ENCODE data around the gene MAS1.

DNA sequence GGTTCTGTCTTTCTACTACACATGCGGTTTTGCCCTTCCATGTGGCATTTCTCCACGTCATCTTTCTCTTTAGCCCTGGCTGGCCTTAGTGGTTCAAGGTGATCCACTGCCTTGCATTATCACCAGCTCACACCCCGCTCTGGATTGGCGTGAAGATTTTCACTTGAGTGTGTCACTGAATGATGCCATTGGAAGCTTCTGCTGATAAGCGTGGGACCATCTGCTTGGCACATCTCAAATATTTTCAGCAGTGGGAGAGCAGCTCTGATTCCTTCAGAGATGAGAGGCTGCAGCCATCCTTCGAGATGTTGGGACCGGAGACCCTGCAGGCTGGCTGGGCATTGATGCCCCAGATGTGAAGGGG lies at the start of gene MAS1:
MAS1 (plus strand) TSS at position 267 of the 364 bp plus-strand sequence.
- PRO-cap, result no peak

DNA sequence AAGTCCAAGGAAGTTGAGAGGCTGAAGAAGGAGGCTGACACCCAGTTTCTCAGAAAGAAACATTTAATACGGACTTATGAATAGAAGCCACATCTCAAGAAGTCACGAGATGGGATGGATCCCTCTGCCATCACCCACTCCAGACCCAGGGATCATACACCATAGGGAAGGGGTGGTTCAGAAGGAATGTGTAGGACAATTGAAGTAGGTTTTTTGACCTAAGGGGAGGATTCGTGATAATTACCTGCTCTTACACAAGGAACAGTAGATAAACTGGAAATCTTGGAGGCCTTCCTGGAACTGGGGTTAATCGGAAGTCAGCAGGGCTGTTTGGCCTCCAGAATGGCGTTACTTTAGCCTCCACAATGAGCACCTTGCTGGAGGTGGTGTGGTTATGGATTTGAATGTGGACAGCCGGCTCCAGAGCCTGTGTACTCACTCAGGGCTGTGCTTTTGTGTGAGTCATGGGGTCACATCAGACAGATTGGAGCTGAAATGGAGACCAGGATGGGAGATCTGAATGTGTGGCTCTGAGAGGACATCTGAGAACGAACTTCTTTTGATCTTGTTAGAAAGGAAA lies 30.2 kb downstream of the IGF2R start:
- PRO-cap, result no peak

DNA sequence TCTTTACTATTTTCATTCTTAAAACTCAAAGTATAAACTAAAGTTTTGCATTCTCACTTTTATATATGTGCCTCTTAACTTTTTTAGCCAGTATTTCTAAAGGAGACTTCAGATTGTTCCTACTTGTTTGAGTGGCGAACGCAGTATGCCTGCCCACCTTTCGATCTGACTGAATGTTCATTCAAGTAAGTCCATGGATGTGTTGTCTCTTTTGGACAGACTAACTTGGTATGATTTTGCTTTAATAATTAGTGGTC lies 57.0 kb upstream of the SLC22A1 start:
- PRO-cap, result no peak

GRCh38 chr6:160067434-160068063 lies 54.1 kb upstream of the SLC22A1 start:
- PRO-cap, result no peak

DNA sequence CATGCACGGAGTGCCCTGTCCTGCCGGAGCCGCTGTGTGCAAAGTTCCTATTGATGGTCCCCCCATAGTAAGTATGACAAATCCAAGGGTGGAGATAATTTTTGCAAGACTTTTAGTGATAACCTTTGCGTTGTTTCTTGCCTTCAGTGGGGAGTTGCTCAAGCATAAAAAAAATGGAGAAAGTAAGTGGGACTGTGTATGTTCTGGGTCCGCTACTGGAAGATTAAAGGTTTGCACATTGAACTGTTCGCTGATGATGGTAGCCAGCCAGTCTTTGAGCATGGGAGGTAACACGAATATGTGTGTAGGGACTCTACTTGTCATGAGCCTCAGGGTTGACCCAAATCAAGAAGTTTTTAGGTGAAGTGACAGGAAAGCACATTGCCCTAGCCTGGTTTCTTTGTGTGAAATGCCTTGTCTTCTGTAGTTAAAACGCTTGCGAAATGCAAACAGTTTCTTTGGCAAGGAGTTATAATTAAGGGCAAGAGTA lies 47.7 kb upstream of the SLC22A1 start:
- PRO-cap, result no peak

- PRO-cap, result no peak
These were observed 39.3 kb downstream of the SLC22A1 start for GRCh38 chr6:160160888-160161327.

DNA sequence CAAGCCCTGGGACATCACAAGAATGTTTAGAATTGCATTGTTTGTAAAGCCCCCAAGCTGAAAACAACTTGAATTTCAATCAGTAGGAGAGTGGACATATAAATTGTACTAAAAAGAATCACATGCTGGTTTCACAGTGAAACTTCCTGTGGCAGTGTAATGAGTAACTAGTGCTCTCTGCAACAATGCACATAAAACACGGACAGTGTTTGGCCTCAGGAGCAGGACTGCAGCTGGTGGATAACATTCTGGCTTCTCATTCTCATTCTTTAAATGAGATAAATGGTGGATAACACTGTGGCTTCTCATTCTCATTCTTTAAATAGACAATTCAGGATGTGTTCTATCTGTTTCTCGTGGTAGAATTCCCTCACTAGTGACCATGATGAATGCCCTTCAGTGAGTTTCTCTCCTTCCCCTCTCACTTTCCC lies 60.0 kb downstream of the SLC22A2 start:
- PRO-cap, result no peak

DNA sequence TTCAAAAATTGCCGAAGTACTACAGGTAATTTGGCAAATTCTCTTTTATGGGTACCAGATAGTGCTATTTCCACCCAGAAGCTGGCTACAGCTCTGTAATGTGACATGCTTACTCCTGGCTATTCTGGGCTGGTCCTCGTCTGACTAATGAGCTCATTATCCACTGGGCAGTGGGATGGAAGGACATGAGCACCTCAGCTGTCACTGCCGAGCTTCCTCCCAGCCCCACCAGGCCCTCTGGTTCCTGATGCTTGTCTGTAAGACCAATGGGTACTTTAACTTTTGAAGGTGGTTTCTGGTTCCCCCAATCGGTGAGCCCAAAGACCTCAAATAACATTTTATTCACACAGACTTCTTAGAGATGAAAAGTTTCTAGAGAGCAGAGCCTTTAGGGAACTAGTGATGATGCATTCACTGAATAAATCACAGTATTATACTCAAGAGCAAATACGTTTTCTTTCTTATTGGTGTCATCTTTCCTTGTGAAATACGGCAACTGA lies 80.7 kb downstream of the SLC22A3 start:
- PRO-cap, result no peak

DNA sequence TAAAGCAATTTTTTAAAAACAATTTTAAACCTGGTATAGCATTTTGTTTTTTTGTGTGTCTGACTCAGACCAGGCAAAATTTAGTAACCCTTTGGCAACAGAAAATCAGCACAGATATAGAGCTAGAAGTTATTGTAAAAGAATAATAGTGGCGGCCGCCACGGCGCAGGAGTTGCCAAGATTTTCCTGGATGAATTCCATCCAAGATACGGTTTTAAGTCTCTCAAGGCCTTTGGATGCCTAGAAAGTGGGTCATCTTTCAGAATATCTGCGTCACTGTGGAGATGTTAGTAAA lies 82.9 kb downstream of the SLC22A3 start:
- PRO-cap, result no peak

DNA sequence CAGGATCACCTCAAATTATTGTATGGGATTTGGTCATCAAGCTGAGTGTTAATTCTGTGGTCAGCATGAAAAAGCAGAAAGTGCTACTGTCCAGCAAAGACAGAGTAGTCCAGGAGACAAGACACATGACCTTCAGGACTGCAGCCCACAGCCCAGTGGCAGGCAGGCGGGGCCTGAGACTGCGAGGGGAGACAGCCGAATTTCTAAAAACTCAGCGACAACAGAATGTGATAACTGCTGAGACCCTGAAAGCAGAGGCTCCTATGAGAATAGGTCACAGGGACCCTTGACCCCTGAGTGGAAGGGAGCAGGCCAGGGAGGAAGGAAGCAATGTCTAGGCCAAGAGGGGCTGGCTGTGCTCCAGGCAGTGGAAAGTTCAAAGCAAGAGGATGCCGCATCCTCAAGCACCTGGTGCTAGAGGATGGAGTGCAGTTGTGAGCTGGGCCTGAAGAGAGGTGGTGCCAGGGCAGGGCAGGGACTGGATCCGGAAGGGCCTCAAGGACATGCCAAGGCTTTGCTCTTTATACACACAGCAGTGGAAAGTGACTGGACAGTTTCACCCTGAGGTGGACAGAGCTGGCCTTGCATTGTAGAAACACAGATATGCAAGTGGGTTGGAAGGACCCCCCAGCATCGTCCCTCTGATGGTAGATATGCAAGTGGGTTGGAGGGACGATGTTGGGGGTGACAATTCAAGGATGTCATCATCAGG lies 96.9 kb downstream of the SLC22A3 start:
- PRO-cap, result no peak

DNA sequence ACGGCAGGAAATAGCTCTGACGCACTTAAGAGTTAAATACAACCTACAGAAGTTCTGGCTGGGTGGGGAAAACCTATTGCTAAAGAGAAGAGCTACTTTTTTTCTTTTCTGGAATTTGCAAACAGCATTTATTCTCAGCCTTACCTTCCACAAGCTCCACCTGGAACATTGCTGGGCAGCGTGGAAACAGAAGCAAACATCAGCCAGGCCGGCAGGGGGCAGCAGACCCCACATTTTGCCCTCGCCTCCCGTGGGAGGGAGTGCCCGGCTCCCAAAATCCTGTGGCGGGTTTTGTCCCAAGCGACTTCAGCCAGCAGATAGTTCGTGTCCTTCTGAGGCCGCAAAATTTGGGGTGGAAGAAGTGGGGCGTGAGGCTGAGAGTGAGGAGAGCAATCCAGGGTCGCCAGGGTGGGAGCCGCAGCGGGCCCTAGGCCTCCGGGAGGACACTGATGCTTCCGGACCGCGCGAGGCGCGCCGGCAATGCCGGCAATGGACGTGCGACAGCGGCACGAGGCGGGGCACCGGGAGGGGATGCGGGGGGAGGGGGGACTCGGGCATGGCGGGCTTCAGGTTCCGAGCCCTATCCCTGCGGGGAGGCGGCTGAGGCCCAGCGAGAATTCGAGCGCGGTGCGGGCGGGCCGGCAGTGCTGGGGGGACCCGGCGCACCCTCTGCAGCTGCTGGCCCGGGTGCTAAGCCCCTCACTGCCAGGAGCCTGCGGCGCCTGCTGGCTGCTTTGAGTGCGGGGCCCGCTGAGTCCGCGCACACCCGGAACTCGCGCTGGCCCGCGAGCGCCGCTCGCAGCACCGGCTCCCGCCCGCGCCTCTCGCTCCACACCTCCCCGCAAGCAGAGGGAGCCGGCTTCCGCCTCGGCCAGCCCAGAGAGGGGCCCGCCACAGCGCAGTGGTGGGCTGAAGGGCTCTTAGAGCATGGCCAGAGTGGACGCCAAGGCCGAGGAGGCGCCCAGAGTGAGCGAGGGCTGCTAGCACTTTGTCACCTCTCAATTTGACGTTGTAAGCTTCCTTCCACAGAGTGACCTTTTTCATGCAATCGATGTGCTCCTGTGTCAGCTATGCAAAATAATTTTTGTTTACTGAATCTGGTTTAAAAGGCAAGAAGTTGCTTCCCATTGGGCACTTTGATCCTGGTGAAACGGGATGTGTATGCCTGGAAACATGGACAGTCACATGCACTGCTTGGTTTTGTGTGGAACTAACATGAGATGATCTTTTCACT lies 143.8 kb downstream of the LPA start:
- PRO-cap, result no peak

DNA sequence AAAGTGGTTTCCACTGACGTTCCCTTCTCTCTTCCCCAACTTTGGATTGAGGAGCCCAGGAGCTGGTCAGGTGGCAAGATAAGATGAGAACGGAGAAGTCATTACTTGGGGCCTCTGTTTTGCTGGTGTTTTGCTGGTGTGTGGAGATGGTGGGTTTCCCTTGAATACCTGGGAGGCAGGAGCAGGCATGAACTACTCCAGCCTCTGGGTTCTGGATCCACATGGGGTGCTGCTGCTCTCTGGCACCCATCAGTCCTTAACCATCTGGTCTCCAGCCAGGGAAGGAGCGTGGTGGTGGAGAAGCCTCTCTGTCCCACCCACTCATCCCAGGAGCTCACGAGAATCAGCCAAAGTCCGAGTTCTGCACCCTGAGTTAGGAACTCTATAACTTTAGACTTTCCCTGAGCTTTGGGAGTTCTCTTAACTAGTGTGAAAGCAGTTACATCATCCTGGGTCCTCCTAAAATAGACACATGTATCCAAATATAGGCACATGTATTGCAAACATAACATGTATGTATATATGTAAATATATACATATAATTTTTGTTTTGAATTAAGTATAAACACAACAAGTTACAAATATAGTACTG lies 5.5 kb upstream of the PLG start:
- PRO-cap, result no peak

DNA sequence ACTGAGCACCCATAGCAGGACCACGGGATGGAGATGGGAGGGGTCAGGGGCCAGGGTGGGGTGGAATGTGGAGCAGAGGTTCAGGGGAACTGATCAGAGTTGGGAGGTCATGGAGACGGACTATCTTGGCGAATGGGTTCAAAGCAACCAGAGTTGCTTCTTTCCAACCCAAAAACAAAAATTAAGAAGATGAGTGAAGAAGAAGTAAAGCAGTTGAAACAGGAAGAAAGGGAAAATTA lies 5.1 kb downstream of the PLG start:
- PRO-cap, result no peak

- PRO-cap, result no peak
These were observed 18.2 kb upstream of the MAP3K4 start for GRCh38 chr6:160973343-160973861.

GRCh38 chr6:160978638-160978883 lies 13.0 kb upstream of the MAP3K4 start:
- PRO-cap, result no peak

GRCh38 chr6:161048469-161048992 lies 57.0 kb downstream of the MAP3K4 start:
- PRO-cap, result no peak

DNA sequence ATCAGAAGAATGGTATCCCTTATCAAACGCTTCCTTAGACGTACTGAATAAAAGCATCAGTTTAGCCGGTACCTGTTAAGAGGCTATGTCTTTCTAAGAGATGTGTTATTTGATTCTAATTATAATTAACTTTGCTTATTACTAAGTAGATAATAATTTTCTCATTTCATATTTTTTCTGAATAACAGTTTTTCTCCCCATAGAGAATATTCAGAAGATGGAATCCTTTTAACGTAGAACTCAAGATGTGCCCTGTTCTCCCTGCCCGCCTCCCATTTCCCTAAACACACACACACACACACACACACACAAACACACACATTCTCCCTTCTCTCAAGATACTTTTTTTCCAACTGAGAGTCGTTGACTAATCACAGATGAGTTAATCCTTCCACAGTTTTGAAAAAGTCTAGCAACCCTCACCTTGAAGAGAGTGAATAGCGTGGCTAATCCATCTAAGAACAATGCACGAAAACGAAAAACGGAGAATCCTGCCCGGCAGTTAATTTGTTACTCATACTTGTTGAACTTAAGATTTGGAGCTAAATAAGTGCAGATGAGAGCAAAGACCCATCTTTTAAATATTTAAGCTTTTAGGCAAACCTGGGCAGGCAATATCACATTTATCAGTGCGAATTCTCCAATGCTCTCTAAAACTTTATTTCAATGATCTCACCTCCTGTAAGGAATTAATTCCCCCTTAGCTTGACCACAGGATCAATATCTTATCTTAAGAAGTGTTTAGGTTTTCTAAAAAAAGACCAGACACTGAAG lies 1.3 kb downstream of the AGPAT4 start:
- PRO-cap, result no peak

DNA sequence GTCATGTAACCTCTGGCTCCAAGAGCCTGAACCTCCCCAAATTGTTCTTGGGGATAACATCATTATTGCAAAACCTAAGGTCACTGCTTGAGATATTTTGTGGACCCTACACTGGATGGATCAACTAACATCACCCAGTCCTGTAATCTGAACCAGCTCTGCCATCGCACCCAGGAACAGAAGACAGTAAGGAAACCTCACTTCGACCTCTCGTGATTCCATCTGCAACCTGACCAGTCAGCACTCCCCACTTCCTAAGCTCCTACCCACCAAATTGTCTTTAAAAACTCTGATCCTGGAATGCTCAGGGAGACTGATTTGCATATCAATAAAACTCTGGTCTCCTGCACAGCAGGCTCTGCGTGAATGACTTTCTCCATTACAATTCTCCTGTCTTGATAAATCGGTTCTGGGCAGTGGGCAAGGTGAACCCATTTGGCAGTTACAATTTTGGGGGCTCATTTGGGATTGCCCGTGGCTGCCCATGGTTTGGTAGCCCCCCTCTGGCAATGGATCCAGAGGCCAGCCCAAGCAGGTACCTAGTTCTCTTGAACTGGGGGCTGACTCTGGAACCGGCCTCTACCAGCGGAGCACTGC lies 18.3 kb upstream of the AGPAT4 start:
- PRO-cap, result no peak

- PRO-cap, result no peak
These were observed 85.4 kb upstream of the AGPAT4 start for GRCh38 chr6:161359099-161359883.

- PRO-cap, result no peak
These were observed 165.2 kb upstream of the AGPAT4 start for GRCh38 chr6:161438820-161439802.

Data from mesothelial cell of epicardium (in vitro differentiated cells).